Adrenal gland (tissue), 7 donors: ENCODE measurements around a stretch of chr10.

DNA sequence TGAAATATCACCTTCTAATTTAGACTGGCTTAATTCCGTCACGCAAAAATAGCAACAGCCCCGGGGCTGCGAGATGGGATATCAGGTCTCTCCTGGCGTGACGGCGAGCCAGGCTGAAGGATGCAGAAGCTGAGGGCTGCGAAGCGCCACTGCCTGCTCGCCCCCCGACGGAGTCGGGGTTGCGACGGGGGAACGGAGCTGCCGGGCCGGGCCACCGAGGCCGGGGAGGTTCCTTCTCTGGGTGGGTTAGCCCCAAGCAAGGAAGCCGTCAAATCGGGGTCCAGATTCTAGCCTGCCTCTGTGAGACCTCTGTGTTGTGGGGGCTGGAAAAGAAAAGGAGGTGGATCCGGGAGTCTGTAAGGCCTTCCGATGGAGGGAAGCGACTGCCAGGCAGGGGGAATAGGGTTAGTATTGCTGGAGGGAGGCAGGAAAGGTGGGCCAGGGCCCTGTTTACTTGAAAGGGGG is 43.7 kb downstream of the LDB3 start:
- PRO-cap, 3 experiments, result peak in 3 of 3 experiments; most common plus-strand start position 149 of the sequence (in 2); most common minus-strand start position 83 of the sequence (in 1)
- RAMPAGE, long total RNA, 4 experiments, result no peak in any of the 4 experiments
- RRBS, result no CpG with 5 or more reads among the region's 25 CpGs

- PRO-cap, 3 experiments, result no peak in any of the 3 experiments
- RAMPAGE, long total RNA, 4 experiments, result no peak in any of the 4 experiments
- RRBS, result no CpG with 5 or more reads among the region's 7 CpGs
Observed at GRCh38 chr10:86712420-86712701, 44.0 kb downstream of the LDB3 start.

DNA sequence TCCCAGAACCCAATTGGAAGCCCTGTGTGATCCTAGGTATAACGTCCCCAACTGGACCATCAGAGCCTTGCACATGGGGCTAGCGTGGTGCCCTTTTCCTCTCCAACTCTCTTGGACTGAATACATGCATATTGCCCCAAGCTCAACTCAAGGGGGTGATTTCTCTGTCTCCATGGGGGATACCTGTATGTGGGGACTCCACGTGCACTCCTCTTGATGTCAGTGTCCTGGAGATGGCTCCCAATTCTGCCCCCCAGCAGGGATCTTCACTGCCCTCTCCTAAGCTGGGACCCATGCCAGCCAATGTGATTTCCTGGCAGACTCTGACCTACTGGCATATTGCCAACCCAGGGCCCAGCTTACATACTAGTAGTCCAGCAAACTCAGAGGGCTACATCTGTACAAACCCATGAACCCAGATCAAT is 26.3 kb upstream of the BMPR1A start:
- PRO-cap, 3 experiments, result no peak in any of the 3 experiments
- RAMPAGE, long total RNA, 4 experiments, result no peak in any of the 4 experiments
- RRBS, result no CpG with 5 or more reads among the region's 3 CpGs

DNA sequence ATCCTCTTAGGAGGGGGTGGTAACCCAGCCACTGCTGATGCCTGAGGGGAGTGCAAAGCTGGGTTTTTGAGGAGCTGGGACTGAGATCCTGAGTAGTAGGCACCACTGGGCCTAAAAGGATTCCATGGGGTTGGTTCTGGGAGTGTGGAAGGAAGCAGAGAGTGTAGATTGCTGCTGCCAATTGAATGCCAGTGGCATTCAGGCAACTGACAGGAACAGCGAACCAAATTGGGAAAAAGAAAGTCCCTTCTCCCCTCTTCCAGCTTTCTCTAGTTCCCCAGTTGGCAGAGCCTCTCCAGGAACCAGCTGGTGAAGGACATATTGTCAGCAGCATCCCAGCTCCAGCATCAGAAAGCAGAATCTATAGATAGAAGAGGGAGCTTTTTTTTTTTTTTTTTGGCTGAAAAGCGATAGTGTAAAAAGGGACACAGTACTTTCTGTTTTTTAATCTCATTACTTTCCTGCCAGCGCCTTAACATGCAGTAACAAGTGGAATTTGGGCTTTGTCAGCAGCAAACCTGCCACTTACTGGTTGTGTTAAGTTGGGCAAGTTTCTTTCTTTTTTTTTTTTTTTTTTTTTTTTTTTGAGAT is 91.5 kb downstream of the MMRN2 start:
- PRO-cap, 3 experiments, result no peak in any of the 3 experiments
- RAMPAGE, long total RNA, 4 experiments, result no peak in any of the 4 experiments
- RRBS, result no CpG with 5 or more reads among the region's 3 CpGs

- PRO-cap, 3 experiments, result no peak in any of the 3 experiments
- RAMPAGE, long total RNA, 4 experiments, result no peak in any of the 4 experiments
- RRBS, result no CpG with 5 or more reads among the region's 15 CpGs
Observed at GRCh38 chr10:86923187-86924089, 34.0 kb downstream of the MMRN2 start.

GRCh38 chr10:87083733-87084266 is 10.8 kb downstream of the GLUD1 start:
- PRO-cap, 3 experiments, result peak in 1 of 3 experiments; most common minus-strand start chr10:87084025 (in 1)
- RAMPAGE, long total RNA, 4 experiments, result no peak in any of the 4 experiments
- RRBS, result no CpG with 5 or more reads among the region's 5 CpGs

- PRO-cap, 3 experiments, result peak in 2 of 3 experiments; most common plus-strand start chr10:87505323 (in 1); most common minus-strand start chr10:87505428 (in 2)
- RAMPAGE, long total RNA, 4 experiments, result no peak in any of the 4 experiments
- RRBS, result 1% methylated on average over 4 of the region's 62 CpGs
Observed at GRCh38 chr10:87504997-87505769, 490 bp downstream of the MINPP1 start.

- PRO-cap, 3 experiments, result peak in 2 of 3 experiments; most common plus-strand start chr10:87532532 (in 2)
- RAMPAGE, long total RNA, 4 experiments, result no peak in any of the 4 experiments
- RRBS, result no CpG with 5 or more reads among the region's 4 CpGs
Observed at GRCh38 chr10:87532373-87532681, 27.6 kb downstream of the MINPP1 start.

GRCh38 chr10:87618691-87619467 is 40.8 kb upstream of the PAPSS2 start:
- PRO-cap, 3 experiments, result no peak in any of the 3 experiments
- RAMPAGE, long total RNA, 4 experiments, result no peak in any of the 4 experiments
- RRBS, result no CpG with 5 or more reads among the region's 9 CpGs

GRCh38 chr10:87626227-87626660 is 33.4 kb upstream of the PAPSS2 start:
- PRO-cap, 3 experiments, result no peak in any of the 3 experiments
- RAMPAGE, long total RNA, 4 experiments, result no peak in any of the 4 experiments

DNA sequence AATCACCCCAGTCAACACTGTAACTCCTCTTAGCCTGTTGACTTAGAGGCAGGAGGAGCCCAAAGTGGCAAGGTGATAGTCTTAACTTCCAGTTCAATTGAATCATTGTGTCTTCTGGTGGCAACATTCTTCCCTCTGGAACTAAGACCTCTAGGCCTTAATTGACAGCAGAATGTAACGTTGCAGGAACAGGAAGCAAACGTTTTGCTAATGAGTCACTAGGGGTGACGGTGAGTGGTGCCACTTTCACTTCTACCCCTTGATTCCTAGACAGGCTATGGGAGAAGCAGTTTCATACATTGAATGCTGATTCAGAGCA is 24.0 kb upstream of the PAPSS2 start:
- PRO-cap, 3 experiments, result no peak in any of the 3 experiments
- RAMPAGE, long total RNA, 4 experiments, result no peak in any of the 4 experiments
- RRBS, result no CpG with 5 or more reads among the region's 3 CpGs

DNA sequence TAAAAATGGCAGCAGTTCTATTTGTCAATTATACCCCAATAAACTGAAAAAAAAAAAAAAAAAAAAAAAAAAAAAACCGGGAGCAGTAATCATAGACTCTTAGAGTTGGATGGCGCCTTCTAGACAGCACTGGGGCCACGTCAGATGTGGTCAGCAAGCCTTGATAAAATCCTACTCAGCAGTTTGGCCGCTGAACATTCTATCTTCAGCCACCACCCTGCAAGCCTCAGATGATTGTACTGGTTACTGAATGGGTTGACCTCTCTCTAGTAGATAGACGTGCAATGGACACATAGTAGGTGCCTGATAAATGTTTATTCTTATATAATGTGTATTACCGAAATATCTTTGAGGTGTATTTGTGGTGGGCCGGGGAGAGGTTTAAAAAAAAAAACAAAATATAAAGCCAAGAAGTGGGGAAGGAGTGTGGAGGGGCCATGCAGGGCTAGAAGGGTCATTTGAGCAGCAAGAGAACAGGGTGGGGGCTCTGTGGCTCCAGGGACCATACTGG is 1.1 kb downstream of the PAPSS2 start:
- PRO-cap, 3 experiments, result peak in 3 of 3 experiments; most common plus-strand start position 193 of the sequence (in 3); most common minus-strand start position 148 of the sequence (in 3)
- RAMPAGE, long total RNA, 4 experiments, result start-site peak on the plus strand in 1 of 4 experiments, centred at position 190 of the sequence, 40 reads per replicate
- RRBS, result no CpG with 5 or more reads among the region's 7 CpGs

DNA sequence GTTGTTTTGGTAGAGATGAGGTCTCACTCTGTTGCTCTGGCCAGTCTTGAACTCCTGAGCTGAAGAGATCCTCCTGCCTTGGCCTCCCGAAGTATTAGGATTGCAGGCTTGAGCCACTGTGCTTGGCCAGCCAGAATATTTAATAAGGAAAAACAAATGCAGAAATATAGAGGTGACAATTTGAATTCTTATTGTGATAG is 4.3 kb downstream of the PAPSS2 start:
- PRO-cap, 3 experiments, result no peak in any of the 3 experiments
- RAMPAGE, long total RNA, 4 experiments, result no peak in any of the 4 experiments
- RRBS, result no CpG with 5 or more reads among the region's 1 CpG

GRCh38 chr10:87670243-87670837 is 10.7 kb downstream of the PAPSS2 start:
- PRO-cap, 3 experiments, result peak in 2 of 3 experiments; most common plus-strand start chr10:87670555 (in 1)
- RAMPAGE, long total RNA, 4 experiments, result no peak in any of the 4 experiments
- RRBS, result no CpG with 5 or more reads among the region's 5 CpGs

GRCh38 chr10:87864039-87865174 is 982 bp downstream of the PTEN start:
- PRO-cap, 3 experiments, result peak in 2 of 3 experiments; most common plus-strand start chr10:87864392 (in 2); most common minus-strand start chr10:87864306 (in 1)
- RAMPAGE, long total RNA, 4 experiments, result no peak in any of the 4 experiments
- RRBS, result no CpG with 5 or more reads among the region's 53 CpGs

DNA sequence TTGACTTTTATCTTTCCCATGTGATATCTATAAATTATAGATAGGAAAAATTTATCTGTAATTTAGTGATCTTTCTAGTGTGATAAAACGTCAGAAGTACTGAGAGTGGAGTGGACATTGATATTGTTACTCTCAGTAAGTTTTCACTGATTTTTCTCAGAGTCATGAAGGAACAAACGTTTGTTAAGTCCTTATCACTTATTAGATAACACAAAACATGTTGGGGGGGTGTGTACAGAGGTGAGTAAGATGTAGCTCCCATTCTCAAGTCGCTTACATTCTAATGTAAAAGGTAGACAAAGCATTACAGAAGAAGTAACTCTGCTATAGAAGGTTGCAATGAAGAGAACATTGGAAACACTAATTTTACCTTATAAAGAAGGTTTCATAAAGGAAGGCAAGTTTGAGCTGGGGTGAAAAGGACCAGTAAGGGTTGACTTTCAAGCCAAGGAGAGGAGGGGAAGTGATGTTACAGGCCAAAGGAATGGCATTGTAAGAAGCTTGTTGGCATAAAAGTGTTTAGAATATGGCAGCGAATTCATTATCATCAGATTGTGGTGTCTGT is 62.9 kb downstream of the PTEN start:
- PRO-cap, 3 experiments, result no peak in any of the 3 experiments
- RAMPAGE, long total RNA, 4 experiments, result no peak in any of the 4 experiments
- RRBS, result no CpG with 5 or more reads among the region's 4 CpGs

GRCh38 chr10:88066896-88067332 is 203.5 kb downstream of the PTEN start:
- PRO-cap, 3 experiments, result peak in 2 of 3 experiments; most common plus-strand start chr10:88067190 (in 2); most common minus-strand start chr10:88067044 (in 2)
- RAMPAGE, long total RNA, 4 experiments, result no peak in any of the 4 experiments
- RRBS, result no CpG with 5 or more reads among the region's 7 CpGs

GRCh38 chr10:88148174-88148373 is 284.6 kb downstream of the PTEN start:
- PRO-cap, 3 experiments, result no peak in any of the 3 experiments
- RAMPAGE, long total RNA, 4 experiments, result no peak in any of the 4 experiments

DNA sequence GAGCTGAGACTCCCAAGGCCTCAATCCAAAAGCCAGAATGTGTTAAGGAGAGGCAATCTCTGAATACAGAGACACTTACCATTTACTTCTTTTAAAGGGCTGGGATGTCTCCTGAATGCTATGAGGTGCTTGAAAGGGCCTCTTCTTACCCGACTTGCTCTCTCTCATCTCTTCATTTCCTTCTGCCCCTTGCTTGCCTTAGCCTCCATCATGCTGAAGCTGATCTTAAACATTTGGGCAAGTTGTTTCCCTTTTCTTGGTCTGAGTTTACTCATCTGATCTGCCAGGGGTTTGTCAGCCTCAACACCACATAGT is 10.0 kb upstream of the LIPM start:
- PRO-cap, 3 experiments, result no peak in any of the 3 experiments
- RAMPAGE, long total RNA, 4 experiments, result no peak in any of the 4 experiments
- RRBS, result no CpG with 5 or more reads among the region's 1 CpG

GRCh38 chr10:88792845-88793066 is 9.8 kb upstream of the LIPM start:
- PRO-cap, 3 experiments, result no peak in any of the 3 experiments
- RAMPAGE, long total RNA, 4 experiments, result no peak in any of the 4 experiments
- RRBS, result no CpG with 5 or more reads among the region's 3 CpGs